ENCODE measurements around a stretch of chr15.

- RRBS = no CpG with 5 or more reads among the region's 16 CpGs
These were observed 60.9 kb downstream of the AAGAB start for GRCh38 chr15:67193274-67194293.

DNA sequence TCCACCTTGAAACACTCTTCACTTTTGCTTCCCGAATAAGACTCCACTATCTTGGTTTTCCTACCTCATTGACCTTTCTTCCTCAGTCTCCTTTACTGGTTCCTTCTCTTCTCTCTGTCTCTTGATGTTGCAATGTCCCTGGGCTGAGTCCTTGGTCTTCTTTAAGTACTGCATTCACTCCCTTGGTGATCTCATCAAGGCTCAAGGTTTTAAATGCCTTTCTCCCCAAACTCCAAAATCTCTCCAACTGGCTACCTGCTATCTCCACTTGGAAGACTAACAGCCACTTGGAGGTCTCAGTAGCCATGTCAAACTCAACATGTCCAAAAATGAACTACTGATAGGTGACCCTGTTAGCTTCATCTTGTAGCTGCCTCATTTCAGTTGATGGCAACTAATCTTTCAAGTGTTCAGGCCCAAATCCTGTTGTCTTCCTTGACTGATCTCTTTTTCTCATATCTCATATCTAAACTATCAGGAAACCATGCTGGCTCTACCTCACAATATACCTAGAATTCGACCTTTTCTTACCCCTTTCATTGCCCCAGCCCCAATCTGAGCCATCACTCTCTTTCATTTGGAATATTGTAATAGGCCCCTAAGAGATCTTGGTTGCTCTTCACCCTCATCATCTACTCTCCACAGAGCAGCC, 31.3 kb downstream of the AAGAB start:
- RRBS = no CpG with 5 or more reads among the region's 2 CpGs

- RRBS = no CpG with 5 or more reads among the region's 2 CpGs
These were observed 99.8 kb downstream of the MAP2K5 start for GRCh38 chr15:67642098-67642902.

DNA sequence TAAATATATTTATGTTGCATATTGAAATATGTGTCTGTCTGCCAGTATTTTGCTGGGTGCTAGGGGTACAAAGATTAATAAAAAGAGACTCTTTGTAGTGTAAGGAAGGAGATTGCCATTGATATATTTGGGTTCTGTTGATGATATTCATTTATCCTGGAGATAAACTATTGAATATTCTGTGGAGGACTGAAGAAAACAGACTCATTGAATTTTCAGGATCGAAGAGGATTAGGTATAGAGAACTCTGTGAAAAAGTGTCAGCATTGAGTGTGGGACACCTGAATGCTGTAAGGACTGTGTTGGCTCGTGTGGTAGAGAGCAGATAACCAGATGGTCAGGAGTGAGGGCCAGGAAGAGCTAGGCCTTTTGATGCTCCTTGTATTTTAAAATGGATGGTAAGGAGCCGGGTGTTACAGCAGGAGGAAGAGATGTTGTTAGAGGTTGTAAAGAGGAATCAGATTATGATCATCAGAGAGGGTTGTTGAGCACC, 119.1 kb upstream of the SKOR1 start:
- RRBS = no CpG with 5 or more reads among the region's 3 CpGs

DNA sequence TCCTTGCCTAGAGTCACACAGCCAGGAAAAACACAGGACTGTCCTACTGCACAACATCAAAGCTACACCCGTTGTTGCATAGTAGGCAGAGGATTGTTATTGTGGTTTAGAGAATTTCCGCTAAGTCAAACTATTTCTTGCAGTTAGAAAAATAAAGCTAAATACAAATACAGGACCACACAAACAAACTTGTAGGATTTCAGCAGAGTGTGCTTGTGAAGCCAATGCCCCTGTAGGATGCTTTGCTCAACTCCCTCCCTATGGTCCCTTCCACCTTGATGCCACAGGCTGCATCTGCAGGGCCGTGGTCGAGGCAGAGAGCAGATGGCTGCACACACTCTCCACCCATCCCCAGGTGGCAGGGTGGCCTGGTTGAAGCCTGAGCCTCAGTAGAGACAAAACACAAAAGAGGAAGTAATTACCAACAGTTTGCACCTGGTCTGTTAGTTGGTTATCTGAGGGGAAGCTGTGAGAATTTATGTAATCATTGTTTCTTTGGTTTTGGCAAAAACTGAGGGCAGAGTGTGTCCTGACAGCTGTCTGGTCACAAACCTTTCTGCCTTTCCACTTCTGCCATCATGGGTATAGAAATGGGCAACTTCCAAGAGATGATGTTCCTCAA, 41.0 kb upstream of the SKOR1 start:
- RRBS = no CpG with 5 or more reads among the region's 4 CpGs

DNA sequence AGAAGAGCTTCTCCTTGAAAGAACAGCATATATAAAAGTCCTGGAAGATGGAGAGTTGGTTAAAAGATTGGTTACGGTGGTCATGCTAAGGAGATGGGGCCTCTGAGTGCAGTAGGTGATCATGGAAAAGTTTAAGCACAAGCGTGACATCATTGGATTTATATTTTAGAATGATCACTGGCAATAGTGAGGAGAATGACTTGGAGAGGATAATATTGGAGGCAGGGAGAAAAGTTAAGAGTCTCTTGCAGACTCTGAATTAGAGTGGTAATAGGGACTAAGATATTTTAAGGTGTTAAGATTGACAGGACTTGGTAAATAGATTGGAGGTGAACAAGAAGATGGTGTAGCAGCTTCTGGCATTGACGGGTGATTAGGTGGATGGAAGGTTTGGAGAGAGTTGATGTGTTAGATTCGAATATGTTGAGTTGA, 19.6 kb downstream of the PIAS1 start:
- RRBS = no CpG with 5 or more reads among the region's 4 CpGs

DNA sequence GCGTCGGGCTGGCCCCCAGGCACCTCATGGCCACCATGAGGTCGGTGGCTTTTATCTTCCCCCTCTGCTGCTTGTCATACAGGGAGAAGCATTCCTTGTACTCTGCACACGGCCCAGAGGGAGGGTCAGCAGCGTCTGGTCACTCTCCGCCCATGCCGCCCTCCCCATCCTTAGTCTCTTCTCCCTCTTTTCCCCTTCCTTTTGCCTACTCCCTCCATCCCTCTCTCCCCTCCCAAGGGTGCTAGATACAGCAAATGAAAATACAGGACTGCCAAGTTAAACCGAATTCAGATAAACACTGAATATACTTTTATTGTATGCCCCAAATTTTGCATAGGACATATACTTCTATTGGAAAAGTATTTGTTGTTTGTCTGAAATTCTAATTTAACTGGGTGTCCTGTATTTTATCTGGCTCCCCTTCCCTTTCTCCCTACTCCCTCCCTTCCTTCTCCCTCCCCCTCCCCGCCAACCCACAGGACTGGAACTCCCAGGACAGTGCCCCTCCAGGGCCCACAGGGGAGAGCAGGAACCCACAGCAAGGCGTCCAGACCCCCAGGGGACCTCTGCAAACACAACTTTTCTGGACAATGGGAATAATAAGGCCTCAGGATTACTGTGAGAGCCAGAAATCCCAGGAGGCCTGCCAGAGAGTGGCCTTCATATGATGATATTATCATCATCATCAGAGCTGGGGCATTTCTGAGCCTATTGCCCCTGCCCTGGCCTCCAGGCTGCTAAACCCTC, 5.4 kb downstream of the CALML4 start:
- RRBS = no CpG with 5 or more reads among the region's 10 CpGs

- RRBS = 46% methylated on average over 7 of the region's 19 CpGs
These were observed 498 bp upstream of the CLN6 start for GRCh38 chr15:68229939-68230513.

- RRBS = no CpG with 5 or more reads among the region's 5 CpGs
These were observed 16.5 kb downstream of the FEM1B start for GRCh38 chr15:68293651-68294743.

DNA sequence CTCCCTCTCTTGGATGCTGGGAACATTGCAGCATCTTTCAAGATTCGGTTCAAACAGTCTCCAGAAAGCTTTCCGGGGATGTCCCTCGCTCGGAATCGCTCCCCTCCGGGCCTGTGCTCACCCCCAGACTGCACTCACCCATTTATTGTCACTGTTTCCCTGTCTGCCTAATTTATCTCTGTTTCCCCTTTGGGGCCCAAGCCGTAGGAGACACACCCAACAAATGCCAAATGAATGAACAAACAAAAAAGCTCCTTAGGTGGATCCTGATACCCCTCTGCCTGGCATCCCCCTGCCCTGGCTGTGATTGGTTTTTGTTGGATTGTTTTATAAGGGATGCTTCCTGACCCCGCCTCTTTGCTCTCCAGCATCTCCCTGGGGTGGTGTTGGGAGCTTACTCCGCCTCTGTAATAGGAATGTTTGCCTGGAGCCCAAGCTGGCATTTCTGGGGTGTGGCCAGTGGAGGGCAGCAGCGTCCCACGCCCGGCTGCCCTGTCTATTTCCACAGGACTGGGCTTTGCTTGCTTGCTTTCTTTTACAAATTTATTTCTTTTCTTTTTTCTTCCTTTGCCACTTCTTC, 28.9 kb downstream of the FEM1B start:
- RRBS = no CpG with 5 or more reads among the region's 12 CpGs

DNA sequence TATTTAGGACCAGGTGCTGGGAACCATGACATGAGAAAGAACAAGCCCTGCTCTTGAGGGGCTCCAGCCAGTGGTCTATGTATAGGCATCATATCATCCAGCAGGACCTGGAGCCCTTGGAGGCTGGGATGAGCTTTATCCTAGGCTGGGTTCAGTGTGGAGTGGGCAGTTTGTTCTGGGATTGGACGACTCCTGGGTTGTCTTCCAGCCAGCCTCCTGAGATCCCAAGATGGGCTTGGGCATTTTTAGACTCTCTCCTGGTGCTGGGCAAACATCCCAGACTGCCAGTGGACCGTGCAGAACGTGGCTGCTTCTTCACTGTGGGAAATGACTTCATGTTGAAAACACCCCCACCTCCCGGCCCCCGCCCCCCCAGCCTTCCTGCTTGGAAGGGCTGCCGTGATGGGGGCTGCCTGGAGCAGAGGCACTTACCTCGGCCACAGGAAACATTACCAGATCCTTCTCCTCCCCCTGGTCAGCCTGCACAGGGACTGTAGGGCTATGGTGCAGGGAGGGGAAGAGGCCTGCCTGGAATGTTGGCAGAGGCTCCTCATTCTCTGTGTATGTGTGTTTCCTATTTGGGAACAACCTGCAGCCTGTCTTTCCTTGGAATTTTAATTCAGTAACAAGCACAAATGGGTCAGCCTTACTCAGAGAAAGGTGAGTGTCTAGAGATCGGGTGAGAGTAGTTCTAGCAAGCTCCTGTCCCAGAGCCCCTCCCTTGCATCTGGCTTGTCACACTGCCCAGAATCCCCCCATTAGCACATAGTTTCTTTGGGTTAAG, 90.9 kb downstream of the ANP32A start:
- RRBS = no CpG with 5 or more reads among the region's 8 CpGs

GRCh38 chr15:68730640-68731540, 89.8 kb downstream of the ANP32A start:
- RRBS = 33% methylated on average over 1 of the region's 13 CpGs

GRCh38 chr15:68783731-68784021, 37.0 kb downstream of the ANP32A start:
- RRBS = no CpG with 5 or more reads among the region's 2 CpGs

GRCh38 chr15:68787543-68788088, 33.1 kb downstream of the ANP32A start:
- RRBS = 25% methylated on average over 3 of the region's 17 CpGs

GRCh38 chr15:68820244-68820709, 418 bp downstream of the ANP32A start:
- RRBS = 1% methylated on average over 13 of the region's 34 CpGs

DNA sequence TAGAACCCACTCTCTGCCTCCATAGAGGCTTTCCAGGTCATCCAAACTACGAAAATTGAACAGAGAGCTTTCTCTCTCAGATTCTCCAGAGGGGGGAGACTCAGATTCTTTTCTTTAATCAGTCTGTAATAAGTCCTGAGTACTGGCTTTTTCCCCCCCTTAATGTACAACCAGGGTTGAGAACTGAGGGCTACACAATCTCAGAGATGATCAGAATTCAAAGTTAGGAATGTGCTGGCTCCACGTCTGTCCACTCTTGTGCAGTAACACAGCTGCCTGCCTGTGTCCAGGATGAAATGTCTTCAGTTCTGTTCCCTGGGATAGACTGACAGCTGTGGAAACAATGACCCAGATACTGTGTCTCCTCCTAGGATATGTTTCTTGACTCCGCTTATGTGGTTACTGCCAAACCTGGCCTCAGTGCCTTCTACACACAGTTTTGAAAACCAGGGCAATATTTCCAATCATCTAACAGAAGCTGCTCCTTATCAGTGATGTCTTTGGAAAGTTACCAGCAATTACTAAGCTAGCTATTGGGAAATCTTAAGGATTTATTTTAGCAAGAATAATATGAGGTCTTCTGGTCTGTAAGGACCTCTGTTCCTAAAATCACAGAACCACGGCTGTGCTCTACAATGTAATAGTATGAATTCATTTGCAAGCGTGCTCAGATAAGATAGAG, 67.5 kb downstream of the NOX5 start:
- RRBS = no CpG with 5 or more reads among the region's 5 CpGs

DNA sequence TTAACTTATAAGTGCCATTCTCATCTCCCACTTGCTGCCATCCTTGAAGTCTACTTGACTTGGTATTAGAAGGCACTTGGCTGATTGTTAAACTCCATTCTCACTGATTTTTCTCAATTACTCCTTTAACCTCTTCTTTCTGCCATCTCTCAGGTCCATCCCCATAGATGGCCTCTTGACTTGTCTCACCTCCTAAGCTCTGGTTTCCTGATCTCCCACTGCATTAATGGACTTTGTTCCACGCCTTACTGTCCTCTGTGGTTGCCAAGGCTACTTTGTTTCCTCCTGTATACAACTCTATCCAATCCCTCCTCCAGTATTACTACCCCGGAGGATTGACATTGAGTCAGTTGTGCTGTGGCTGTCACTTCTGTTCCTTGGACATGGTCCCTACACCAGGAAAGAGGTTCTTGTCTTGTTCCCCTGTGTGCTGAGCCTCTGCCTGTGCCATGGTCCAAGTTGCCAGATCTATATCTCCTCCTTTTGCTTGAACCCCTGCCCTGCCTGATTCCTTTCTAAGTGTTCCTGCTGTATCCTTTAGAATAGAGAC, 10.6 kb upstream of the GLCE start:
- RRBS = no CpG with 5 or more reads among the region's 2 CpGs

DNA sequence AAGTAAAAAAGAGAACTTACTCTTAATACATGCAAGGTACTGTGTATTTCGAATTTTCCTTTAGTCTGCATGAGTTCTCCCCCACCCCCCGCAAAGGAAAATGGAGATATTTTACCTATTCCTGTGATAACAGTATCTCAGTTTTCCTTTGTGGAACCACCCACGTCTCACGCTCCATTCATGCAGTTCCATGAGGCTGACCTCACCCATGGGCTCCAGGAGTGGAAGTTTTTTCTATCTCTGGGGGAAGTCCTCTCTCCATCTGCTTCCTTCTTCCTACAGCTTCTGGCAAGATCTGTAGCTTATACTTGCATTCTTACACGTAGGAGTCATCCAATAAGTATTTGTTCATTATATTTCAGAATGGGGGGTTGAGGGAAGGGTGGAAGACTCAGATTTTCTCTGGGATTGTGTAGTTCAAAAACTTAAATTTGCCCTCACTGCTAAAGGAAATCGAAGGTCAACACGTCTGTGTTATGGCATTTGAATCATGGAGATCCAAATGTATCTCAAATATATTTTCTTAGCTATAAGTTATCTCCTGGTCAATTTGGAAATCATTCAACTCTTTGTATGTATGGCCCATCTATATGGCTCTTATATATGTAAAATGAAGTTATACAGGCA, 5.7 kb upstream of the GLCE start:
- RRBS = no CpG with 5 or more reads among the region's 7 CpGs

DNA sequence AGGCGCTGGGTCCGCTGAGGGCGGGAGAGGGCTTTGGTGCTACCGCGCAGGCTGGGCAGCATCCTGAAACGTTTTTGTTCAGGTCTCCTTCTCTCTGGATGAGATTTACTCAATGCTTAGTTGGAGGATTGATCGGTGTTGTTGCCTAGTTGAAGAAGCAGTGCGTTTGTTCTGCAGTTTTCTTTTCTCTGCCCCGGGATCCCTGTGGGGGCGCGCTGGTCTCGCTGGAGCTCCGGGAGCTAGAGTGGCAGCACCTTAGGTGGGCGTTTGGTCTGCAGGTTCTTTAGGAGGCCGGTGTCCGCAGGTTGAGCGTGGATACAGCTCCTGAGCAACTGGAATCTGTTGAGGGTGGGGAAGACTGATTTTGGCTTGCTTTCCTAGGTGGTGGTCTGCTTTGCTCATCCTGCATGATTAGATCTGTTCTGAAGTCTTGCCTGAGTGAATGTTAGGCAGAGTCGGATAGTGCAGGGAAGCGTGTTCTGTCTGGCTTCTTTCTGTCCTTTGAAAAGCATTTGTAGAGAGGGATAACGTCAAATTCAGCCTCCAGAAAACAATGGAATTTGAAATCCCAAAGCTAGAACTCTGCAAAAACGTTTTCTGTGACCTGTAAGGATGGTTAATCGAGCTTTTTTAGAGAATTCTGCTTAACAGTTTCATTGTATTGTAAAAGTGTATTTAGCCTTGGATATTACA, 1.3 kb downstream of the GLCE start:
- RRBS = 2% methylated on average over 7 of the region's 22 CpGs

DNA sequence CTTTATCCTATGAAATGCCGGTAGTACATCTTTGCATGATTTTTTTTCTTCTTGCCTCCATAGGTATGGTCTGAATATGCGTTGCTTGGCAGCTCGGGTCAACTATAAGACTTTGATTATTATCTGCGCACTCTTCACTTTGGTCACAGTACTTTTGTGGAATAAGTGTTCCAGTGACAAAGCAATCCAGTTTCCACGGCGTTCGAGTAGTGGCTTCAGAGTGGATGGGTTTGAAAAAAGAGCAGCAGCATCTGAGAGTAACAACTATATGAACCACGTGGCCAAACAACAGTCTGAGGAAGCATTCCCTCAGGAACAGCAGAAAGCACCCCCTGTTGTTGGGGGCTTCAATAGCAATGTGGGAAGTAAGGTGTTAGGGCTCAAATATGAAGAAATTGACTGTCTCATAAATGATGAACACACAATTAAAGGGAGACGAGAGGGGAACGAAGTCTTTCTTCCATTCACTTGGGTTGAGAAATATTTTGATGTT, 42.9 kb upstream of the PAQR5 start:
- RRBS = no CpG with 5 or more reads among the region's 10 CpGs

Measured in zone of skin (tissue), 1 donor.